Karpas-422 (cell line): ENCODE measurements around a stretch of chr16.

DNA sequence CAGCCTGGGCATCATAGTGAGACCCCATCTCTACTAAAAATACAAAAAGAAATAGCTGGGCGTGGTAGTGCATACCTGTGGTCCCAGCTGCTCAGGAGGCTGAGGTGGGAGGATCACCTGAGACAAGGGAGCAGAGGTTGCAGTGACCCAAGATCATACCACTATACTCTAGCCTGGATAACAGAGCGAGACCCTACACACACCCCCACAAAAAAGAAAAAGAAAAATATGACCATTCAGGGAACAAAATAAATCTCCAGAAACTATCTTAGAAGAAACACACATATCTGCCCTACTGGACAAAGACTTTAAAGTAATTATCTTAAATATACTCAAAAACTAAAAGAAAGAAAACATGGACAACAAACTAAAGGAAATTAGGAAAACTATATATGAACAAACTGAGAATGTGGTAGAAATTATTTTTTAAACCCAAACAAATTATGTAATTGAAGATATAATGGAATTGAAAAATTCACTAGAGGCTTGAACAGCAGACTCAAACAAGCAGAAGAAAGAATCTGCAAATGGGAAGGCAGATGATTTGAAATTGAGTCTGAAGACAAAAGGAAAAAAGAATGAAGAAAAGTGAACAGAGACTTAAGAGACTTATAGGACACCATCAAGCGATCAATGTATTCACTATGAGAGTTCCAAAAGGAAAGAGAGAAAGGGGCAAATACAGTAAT, 152.1 kb downstream of the MRTFB start:
- PRO-cap, result no peak
- RAMPAGE, long total RNA, result no peak

DNA sequence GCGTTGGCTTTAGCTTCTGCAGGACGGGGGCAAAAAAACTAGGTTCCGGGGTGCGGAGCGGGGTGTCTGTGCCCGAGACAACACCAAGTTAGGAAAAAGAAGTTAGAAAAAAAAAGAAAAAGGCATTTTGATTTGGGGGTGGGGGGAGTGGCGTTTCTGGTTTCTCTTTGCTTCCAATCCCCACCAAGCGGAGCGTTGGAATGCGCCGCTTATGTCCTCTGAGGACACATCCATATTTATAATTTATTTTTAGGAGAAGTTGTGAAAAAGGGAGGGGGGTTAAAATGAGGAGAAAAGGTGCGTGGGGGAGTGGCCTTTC, 232.0 kb downstream of the MRTFB start:
- PRO-cap, result no peak
- RAMPAGE, long total RNA, result no peak

DNA sequence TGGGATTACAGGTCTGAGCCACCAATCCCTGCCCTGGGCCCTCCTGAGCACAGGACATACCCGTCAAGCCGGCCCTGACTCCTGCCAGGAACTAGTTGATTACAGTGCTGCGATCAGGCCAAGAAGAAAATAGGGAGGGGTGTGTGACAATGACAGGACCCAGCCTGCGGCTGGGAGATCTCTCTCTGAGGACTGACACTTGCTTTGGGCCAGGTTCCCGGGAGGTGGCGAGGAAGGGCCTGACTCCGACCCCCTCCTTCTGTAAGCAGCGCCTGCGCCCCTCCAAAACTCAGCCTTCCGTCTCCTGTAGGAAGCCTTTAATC, 276.6 kb downstream of the MRTFB start:
- PRO-cap, result no peak
- RAMPAGE, long total RNA, result no peak

DNA sequence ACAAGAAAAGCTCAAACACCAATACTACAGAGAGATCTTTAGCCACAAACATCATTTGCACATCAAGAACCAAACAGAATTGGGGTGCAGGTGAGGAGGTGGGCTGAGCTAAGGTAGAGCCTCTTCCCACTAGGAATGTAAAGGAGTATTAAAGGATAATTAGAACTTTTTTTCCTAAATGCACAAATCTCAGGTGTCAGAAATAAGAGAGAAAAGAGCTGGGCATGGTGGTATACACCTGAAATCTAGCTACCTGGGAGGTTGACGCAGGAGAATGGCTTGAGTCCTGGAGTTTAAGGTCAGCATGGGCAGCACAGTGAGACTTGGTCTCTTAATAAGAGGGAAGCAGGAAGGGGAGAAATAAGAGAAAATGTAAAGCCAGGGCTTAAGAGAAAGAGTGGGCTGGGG, 107.9 kb downstream of the PARN start:
- PRO-cap, result no peak
- RAMPAGE, long total RNA, result no peak

DNA sequence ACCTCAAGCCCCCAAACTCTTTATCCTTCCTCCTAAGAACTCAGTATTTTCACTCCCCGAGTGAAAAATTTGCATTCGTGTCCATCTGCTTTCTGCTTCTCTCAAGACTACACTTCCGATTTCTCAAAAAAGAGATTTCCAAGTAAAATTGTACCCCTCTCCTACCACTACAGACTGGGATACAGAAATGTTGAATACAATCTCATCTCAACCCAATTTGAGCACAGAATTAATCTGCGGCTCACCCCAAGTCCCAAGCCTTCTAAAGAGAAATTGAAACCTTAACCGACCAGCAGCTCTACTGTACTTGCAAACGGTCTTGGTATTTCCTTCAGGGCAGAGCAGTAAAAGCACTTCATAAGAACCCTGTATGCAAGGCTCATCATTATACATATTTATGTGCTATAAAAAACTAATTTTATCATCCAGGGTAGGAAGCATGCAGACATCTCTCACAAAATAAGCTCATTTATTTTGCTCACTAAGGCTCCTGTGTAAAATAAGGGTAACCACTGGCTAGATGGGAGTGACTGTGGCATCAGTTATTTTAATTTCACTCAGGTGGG, 65.2 kb downstream of the PARN start:
- PRO-cap, result no peak
- RAMPAGE, long total RNA, result no peak

DNA sequence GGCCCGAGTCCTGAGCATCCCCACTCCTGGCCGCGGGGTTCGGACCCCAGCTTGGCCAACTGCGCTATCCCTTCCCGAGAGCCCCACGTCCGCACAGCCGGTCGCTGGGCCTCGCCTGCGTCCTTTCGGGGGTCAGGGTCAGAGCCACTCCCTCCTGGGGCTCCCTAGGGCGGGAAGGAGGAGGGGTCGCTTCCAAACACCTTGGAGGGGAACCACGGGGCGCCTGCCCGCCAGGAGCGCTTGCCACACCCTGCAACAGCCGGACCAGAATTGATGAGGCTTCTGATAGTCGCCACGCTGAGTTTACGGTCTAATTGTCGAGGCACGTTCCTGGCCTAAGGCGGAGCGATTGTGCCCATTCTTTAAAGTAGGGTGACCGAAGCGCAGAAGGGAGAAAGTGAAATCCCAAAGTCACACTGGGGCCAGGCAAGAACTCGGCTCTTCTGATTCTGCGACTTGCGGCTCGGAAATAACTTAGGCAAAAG, 453 bp downstream of the BFAR start:
- PRO-cap, result no peak
- RAMPAGE, long total RNA, result no peak

DNA sequence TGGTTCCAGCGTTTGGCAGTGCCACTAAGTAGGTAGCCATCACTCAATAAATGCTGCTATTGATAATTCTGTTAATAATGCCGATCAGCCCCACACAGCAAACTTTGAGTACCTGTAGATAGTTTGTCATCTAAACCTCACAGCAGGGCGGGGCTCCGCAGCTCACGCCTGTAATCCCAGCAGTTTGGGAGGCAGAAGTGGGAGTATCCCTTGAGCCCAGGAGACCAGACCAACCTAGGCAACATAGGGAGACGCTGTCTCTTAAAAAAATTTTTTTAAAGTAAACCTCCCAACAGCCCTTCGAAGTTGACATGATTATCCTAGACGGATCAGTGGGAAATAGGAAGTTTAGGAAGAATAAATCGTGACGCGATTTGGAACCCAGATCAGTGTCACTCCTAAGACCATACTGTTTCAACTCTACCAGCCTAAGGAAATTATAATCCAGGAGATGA, 1.7 kb downstream of the BFAR start:
- PRO-cap, result no peak
- RAMPAGE, long total RNA, result no peak

GRCh38 chr16:14989447-14990545, 15.0 kb downstream of the PDXDC1 start:
- PRO-cap, result no peak
- RAMPAGE, long total RNA, result no peak

GRCh38 chr16:15130212-15130527, 36.1 kb upstream of the RRN3 start:
- PRO-cap, result no peak
- RAMPAGE, long total RNA, result no peak

- PRO-cap, result no peak
- RAMPAGE, long total RNA, result no peak
Measured at GRCh38 chr16:15489426-15489899, 55.1 kb downstream of the BMERB1 start.

DNA sequence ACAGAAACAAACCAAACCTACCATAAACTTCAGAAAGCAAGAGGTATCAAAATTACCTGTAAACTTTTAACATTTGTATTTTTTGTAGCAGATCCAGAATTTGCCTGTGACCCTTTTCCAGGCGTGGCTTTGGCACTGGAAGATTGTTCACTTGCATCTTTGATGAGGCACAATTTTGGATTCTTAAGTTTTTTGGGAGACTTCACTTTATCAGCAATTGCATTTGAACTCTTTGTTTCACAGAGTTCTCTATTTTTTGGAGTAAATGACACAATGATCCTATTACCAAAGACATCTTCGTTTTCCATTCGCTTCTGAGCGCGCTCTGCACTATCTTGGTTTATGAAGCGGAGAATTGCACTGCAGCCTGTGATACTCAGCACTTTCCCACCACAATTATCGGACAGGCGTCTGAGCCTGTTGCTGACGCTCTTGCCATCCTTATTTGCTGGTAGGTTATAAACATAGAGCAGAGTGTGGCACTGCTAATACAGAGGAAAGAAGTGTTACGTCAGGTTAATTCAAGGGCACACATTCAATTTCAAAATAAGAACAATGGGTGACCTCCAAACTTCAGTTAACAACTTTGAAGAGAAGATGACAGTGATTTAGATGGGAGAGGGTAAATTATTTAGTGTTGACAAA, 17.5 kb downstream of the MARF1 start:
- PRO-cap, result no peak
- RAMPAGE, long total RNA, result no peak

- PRO-cap, result bidirectional peak, plus-strand start at chr16:15642735, minus-strand start at chr16:15642622
- RAMPAGE, long total RNA, result start-site peak on the minus strand at chr16:15642502-15642628, 70 and 98 reads in 2 replicates
Measured at GRCh38 chr16:15641901-15642930, 738 bp downstream of the MARF1 start.

DNA sequence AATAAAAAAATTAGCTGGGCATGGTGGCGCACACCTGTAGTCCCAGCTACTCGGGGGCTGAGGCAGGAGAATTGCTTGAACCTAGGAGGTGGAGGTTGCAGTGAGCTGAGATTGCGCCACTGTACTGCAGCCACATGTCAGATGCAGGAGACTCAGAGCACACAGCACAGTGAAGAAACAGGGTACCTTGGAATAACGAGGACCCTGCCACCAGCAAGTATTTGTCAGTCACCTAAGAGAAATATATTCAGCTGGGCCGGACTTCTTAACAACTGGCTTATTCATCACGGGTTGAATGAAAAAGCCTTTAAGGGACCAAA, 22.2 kb downstream of the NDE1 start:
- PRO-cap, result no peak
- RAMPAGE, long total RNA, result no peak

GRCh38 chr16:15714776-15715362, 64.8 kb downstream of the NDE1 start:
- PRO-cap, result no peak
- RAMPAGE, long total RNA, result no peak

GRCh38 chr16:16007593-16008427, 58.4 kb downstream of the ABCC1 start:
- PRO-cap, result no peak
- RAMPAGE, long total RNA, result no peak

DNA sequence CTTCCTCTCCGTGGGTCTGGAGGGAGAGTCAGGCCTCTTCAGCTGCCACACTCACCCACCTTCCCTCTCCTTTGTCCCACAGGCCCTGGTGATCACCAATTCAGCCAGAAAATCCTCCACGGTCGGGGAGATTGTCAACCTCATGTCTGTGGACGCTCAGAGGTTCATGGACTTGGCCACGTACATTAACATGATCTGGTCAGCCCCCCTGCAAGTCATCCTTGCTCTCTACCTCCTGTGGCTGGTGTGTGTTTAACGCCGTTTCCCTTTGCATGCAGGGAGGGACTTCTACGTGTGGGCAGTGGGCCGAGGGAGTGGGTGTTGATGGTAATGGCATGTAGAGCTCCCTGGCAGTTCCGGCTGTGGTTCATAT, 98.6 kb downstream of the ABCC1 start:
- PRO-cap, result no peak
- RAMPAGE, long total RNA, result no peak

GRCh38 chr16:17070648-17071549, 399.9 kb downstream of the XYLT1 start:
- PRO-cap, result no peak
- RAMPAGE, long total RNA, result no peak

GRCh38 chr16:17105232-17106337, 365.2 kb downstream of the XYLT1 start:
- PRO-cap, result no peak
- RAMPAGE, long total RNA, result no peak

DNA sequence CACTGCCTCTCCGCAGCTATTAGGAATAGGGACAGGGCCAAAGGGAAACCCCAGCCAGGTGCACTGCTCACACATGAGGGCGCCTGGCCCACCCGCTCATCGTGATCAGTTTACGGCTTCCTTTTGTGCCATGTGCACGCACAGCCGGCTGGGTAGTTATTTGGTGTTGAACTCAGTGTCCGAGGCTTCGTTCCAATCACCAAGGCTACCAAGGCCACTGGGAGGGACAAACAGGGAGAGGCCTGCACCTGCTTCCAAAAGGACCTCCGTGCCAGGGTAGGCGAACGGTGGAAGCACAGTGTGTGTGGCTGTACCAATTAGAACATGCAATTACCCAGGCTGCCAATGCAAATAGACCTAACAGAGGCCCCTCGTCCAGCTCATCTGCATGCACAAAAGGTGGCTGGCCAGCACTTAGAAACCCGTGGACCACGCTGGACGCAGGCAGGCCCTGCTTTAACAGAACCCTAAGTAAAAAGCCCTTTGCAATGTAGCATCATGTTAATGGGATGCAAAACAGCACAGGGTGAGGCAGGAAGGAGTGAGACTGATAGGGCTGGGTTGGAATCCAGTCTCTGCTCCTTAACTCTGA, 204.1 kb downstream of the XYLT1 start:
- PRO-cap, result no peak
- RAMPAGE, long total RNA, result no peak

GRCh38 chr16:17305657-17306332, 165.0 kb downstream of the XYLT1 start:
- PRO-cap, result no peak
- RAMPAGE, long total RNA, result no peak